ENCODE measurements around a stretch of chr11.

DNA sequence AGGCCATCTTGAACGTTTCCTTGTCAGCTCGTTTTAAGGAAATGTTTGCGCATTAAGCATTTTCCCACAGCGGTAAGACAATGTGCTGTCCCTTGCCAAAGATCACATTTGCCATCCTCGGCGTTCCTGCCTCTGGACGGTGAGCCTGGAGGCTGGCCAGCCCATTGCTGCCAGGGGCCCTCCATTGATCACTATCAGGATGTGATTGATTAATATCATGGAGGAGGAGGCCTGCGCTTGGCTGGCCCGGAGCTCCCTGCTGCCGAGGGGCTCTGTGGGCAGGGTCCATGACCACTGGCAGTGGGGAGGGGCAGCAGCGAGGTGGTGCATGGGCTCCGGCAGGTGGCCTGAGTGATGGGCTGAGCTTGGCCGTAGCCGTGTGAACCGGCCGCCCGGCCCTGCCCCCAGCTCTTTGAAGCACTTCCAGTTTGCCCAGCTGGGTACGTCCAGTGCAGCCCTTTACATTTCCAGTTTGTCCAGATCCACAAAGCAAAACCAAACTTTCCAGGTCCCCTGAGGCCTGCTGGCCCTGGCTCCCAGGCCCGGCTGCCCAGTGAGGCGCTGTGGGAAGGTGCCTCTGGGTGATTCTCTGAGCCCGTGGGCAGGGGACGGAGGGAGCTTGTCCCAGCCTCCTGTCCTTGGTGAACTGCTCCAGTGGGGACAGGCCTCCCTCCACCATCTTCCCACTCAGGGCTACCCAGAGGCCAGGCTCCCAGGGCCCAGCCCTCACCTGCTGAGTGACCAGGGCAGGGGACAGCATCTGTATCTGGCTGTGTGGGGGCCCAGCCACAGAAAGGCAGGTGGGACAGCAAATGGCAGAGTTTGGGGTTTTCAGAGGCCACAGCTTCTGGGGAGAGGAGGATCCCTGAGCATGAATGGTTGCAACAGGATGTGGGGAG, 49.4 kb upstream of the SMIM38 start:
- PRO-cap, 3 experiments, result no peak in any of the 3 experiments
- RRBS, result 19% methylated on average over 7 of the region's 22 CpGs

GRCh38 chr11:69234032-69234382, 59.9 kb upstream of the MYEOV start:
- PRO-cap, 3 experiments, result no peak in any of the 3 experiments
- RRBS, result 88% methylated on average over 2 of the region's 12 CpGs

DNA sequence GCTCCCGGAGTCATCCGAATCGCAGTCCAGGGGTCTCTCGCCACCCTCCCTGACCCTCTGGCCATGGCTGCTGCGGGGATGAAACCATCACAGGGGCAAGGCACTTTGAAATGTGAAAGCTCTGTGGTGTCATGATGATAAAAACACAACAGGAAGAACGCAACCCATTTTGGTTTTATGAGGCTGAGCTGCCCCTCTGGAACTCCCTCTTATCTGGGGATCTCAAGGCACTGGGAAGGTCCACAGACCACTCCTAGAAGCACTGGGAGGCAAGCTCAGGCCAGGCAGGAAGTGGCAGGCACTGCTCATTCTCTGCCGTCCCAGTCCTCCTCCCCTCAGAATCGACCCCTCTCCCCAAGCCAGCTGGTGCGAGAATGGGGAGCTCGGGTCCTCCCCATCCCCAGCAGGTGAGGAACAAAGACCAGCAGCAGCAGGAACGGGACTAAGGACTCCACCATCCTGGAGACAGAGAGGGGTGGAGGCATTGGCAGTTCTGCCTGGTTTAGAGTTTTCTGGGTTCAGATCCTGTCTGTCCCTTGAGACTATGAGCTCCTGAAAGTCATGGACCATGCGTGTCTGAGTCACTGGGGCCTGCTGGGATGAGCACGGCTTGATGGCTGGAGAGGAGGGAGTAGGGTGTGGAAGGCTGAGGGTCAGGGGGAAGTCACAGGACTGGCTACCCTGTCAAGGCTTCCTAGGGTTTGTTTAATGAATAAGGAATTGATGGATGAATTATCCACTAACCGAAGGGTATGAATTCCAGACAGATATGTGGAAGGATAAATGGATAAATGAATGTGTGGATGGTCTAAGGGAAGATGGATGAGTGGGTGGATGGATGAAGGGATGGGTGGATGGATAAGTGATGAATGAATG, 6.3 kb downstream of the MYEOV start:
- PRO-cap, 3 experiments, result no peak in any of the 3 experiments
- RRBS, result no CpG with 5 or more reads among the region's 14 CpGs

- PRO-cap, 3 experiments, result no peak in any of the 3 experiments
- RRBS, result no CpG with 5 or more reads among the region's 2 CpGs
Measured at GRCh38 chr11:69306301-69306510, 12.3 kb downstream of the MYEOV start.

GRCh38 chr11:69337010-69337431, 43.1 kb downstream of the MYEOV start:
- PRO-cap, 3 experiments, result no peak in any of the 3 experiments
- RRBS, result no CpG with 5 or more reads among the region's 6 CpGs

- PRO-cap, 3 experiments, result no peak in any of the 3 experiments
- RRBS, result no CpG with 5 or more reads among the region's 9 CpGs
Measured at GRCh38 chr11:69401562-69402126, 107.7 kb downstream of the MYEOV start.

DNA sequence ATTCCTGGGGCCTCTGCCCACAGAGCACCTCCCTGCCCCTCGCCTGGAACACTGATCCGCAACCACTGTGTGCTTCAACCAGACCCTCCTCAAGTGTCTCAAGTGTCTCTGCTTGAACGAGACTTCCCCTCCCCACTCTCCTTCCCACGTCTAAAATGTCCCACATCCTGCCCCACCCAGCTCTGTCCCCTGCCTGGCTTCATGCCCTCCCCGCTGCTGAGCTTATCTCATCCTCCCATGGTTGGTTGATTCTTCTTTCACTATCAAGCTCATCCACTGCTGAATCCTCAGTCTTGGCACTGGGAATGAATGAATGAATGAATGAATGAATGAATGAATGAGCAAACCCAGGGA, 115.9 kb downstream of the MYEOV start:
- PRO-cap, 3 experiments, result no peak in any of the 3 experiments
- RRBS, result no CpG with 5 or more reads among the region's 5 CpGs

GRCh38 chr11:69425566-69425765, 131.5 kb downstream of the MYEOV start:
- PRO-cap, 3 experiments, result no peak in any of the 3 experiments
- RRBS, result no CpG with 5 or more reads among the region's 4 CpGs

- PRO-cap, 3 experiments, result no peak in any of the 3 experiments
- RRBS, result no CpG with 5 or more reads among the region's 12 CpGs
Measured at GRCh38 chr11:69470215-69470819, 170.6 kb upstream of the CCND1 start.

GRCh38 chr11:69485245-69485936, 155.6 kb upstream of the CCND1 start:
- PRO-cap, 3 experiments, result no peak in any of the 3 experiments
- RRBS, result no CpG with 5 or more reads among the region's 9 CpGs

GRCh38 chr11:69515194-69515617, 125.8 kb upstream of the CCND1 start:
- PRO-cap, 3 experiments, result peak in 1 of 3 experiments; most common minus-strand start chr11:69515355 (in 1)
- RRBS, result no CpG with 5 or more reads among the region's 5 CpGs

DNA sequence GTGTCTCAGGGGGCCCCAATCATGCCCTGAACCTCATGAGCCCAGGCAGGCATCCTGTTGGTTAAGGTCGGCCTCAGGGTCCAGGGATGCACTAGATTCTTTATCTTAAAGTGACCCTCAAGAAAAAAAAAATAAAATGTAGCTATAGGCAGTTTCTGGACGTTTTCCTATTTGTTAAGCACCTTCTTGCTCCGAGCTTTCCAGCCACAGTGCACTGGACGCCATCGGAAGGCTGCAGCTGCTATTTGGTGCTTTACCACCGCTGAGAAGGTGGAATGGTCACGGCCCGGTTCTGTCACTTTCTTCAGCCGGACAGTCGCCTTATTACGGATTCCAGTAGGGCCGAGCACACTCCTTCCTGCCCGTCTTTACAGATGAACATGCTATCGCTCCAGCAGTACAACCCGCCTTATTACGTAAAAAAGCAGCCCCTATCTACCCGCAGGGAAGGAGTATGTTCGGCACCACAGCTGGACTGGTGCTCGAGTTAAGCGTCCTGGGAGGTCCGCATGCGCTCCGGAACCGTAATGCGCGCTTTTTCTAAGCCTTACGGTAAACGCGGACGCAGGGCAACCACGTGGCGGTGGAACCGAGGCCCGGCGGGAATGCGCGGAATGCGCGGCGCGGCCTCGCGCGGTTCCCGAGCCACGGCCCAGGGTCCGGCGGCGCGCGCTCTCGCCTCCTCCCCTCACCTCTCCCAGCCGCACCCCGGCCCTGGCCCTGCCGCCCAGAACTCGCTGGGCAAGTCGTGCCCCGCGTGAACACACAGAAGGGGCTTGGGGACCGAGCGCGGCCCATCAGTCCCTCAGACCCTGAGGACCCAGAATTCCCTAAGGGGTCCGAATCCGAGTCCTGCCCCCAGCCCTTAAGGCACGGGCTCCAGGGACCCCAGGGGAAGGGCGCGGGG, 4.6 kb upstream of the CCND1 start:
- PRO-cap, 3 experiments, result peak in 3 of 3 experiments; most common plus-strand start position 592 of the sequence (in 3)
- RRBS, result 1% methylated on average over 30 of the region's 67 CpGs

DNA sequence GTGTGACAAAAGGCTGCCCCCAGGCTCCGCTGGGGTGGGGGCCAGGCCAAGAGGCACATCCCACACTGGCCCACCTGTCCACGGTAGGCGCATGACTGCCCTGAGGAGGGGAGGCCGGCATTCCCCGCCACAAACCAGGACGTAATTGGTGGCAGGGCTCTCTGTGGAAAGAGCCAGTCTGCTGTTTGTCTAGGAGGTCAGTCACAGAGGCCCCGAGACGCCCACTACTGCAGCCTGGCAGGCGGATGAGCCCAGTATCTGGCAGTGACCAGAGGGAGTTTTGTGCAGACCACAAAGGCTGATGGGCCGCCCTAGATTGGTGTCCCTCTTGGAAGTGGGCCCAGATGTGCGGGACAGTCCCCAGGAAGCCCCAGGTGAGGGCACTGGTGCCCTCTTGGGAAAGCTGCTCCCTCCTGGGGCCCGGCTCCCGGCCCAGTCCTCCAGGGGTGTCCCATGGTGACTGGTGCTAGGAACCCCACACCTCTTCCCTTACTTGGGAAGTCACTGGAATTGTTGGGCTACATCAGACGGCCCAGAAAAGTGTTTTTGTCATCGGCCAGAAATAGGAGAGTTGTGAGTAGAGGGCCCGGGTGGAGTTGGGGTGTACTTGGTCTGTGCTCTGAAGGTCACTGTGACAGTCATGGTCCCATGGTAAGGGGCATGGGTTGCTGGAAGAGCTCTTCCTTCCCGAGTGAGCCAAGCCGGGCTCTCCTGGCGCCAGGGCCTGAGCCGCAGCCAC, 5.9 kb downstream of the CCND1 start:
- PRO-cap, 3 experiments, result no peak in any of the 3 experiments
- RRBS, result 53% methylated on average over 4 of the region's 20 CpGs

GRCh38 chr11:69651089-69652182, 10.5 kb downstream of the CCND1 start:
- PRO-cap, 3 experiments, result no peak in any of the 3 experiments
- RRBS, result 65% methylated on average over 1 of the region's 34 CpGs

GRCh38 chr11:69840426-69840989, 21.3 kb upstream of the FGF3 start:
- PRO-cap, 3 experiments, result no peak in any of the 3 experiments
- RRBS, result no CpG with 5 or more reads among the region's 17 CpGs

DNA sequence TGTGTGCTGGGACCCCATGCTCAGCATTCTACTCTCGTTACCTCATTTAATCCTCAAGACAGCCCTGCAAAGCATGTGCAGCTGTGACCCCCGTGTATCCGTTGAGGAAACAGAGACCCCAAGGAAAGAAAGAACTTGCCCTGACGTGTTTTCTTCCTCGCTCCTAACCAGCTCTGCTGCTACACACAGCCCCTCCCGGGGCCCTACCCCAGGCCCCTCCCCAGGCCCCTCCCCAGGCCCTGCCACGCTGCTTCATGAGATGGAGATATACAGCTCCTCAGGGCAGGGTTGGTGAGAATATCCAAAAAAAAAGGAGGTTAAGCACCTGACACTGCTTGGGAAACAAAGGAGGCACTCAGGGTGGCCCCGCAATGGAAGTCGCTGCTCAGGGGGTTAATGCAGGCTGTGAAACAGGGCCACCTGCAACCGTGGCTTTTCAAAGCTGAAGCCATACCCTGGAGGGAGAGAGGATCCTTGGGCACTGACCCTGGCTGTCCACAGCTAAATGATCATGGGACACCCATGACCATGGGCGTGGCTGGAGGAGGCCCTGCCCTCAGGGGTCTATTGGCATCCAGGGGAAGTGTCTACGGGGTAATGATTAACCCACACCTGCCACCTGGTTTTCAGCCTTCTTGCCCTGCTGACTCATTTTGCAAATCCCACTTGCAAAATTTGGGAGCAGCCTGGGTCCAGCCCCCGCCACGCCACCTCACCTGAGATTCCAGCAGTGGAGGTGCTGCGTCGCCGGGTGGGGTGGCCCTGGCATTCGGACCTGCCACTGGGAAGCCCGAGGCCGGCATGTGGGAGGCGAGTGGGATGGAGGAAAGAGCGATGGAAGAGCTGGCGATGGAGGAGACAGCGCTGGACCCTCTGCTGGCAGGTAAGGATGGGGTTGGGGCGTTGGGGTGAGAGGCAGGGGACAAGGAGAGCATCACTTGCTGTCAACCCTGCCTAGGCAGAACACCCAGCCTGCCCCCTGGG, 112.1 kb upstream of the ANO1 start:
- PRO-cap, 3 experiments, result no peak in any of the 3 experiments
- RRBS, result 56% methylated on average over 2 of the region's 25 CpGs

- PRO-cap, 3 experiments, result no peak in any of the 3 experiments
- RRBS, result no CpG with 5 or more reads among the region's 12 CpGs
Measured at GRCh38 chr11:70029225-70029920, 48.7 kb upstream of the ANO1 start.

GRCh38 chr11:70040305-70041184, 37.6 kb upstream of the ANO1 start:
- PRO-cap, 3 experiments, result no peak in any of the 3 experiments
- RRBS, result no CpG with 5 or more reads among the region's 14 CpGs

DNA sequence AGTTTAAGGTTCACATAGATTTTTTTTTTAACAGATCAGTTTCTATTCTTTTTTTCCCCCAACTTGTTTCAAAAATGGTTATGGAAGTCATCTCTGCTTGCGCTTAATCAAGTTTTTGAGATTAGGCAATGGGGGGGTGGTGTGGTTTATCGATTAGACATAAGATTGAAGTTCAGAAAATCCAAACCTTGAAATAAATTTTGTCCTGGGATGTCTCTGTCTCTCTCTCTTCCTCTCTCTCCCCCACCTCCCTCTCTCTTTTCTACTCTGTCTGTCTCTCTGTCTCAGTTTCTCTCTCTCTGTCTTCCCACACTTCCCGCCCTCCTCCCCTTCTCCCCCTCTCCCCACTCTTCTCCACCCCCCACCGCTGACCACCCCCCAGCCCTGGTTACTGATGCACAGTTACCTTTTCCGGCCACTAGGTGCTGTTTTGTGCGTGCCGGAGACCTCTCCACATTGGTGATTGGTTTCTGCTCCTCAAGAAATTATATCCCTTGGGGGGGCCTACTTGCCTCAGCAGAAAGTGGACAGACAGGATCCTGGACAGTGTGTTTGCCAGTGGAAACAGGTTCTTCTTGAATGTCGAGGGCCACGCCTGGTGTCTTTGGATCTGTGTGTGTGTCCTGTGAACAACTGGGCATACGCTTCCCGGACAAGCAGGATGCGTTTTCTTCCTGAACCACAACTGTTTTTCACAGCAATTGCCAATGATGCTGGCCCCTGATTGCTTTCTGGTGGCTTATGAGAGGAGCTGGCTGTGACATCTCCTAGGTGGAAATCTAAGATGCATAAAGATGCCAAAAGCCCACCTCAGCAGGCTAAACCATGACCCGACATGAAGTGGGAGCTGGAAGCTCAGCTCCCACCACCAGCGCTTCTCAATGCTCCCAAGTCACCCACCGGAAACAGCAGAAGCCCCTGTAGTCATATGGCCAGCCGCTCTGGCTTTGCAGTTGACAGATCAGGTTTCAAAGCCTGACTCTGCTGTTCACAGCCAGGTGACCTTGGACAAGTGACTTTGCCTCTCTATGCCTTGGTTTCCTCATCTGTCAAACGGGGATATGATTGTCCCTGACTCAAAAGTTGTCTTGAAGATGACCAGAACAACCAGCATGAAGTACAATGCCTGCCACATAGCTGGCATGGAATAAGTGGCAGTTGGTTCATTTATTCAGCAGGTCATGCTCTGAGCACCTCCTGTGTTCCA, 29.4 kb upstream of the ANO1 start:
- PRO-cap, 3 experiments, result no peak in any of the 3 experiments
- RRBS, result no CpG with 5 or more reads among the region's 17 CpGs

GRCh38 chr11:70088755-70089099, 10.6 kb downstream of the ANO1 start:
- PRO-cap, 3 experiments, result no peak in any of the 3 experiments
- RRBS, result no CpG with 5 or more reads among the region's 11 CpGs

Data from breast (tissue), 4 donors.